Measurements from ENCODE around the gene AK9.

DNA sequence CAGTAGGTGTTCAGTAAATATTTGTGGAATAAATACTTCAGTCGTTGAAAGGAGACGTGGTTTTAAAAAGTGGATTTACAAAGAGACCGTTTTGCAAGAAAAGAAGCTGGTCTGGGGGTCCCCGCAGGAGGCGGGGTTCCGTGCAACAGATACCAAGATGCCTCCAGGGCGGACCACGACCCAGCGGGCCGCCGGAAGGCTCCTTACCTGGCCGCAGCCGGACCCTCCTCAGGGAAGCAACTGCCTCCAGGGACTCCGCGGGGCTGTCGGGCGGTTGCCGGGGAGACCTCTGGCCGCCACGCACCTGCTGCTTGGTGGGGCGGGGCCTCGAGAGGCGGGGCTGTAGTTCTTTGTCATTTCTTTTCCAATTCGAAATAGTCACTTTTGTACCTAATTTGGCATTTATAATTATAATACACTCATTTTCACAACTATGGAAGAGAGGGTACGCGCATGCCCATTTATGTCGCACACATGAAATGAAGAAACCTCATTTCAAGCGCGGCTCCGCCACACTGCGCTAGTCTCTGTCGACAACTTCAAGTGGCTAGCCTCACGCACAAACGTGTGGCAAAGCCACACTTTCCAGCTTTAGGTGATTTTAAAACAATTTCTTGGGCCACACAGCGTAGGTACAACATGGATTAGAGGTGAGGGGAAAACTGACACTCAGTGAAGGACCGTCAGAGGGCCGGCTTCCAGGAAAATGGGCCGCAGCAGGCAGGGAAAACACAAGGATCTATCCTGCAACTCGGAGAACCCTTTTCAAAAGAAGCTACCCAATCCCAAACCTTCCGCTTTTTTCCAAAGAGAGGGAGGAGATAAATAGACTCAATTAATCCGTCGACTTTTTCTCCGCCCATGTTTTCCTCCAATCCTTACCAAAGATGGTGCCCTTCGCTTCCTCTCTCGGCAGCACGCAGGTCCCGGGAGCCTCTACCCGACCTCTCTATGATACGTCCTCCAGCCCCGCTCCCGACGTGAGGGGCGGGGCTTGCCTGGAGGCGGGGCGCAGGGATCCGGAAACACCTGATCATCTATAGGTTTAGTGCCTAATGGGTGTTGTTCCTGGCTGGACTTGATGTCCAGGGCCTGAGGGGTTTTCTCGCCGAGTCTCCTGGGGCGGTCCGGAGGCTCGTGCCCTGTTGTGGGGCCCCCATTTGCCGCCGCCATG lies at the start of gene AK9:
TSS of gene AK9 (minus strand) at position 938 of the 1,174 bp plus-strand sequence.
- PRO-cap, result bidirectional peak, plus-strand start at position 1,048 of the sequence, minus-strand start at position 796 of the sequence

DNA sequence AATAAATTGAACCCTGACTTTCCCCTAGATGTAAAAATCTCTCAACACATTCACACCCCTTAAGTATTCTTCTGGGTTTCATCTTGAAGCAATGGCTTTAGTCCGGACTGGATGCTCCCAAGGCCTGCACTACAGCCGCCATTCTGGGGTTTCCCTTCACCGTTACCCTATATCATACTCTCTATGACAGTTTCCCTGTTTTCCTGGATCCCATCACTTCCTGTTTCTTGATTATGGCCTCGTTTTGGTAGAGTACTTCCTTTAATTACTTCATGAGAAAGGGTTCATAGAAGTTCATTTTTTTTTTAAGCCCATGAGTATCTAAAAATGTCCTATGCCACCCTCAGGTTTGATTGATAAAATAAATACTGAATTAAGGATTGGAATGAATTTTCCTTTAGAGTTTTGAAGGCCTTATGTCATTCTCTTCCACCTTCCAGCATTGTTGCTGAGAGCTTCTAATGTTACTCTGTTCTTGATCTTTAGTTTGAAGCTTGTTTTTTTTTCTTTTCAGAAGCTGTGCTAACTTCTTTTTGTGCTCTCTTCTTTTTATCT lies 11.8 kb downstream of the FIG4 start:
- PRO-cap, result no peak

- PRO-cap, result no peak
Measured at GRCh38 chr6:109746820-109747545, 55.9 kb downstream of the FIG4 start.

DNA sequence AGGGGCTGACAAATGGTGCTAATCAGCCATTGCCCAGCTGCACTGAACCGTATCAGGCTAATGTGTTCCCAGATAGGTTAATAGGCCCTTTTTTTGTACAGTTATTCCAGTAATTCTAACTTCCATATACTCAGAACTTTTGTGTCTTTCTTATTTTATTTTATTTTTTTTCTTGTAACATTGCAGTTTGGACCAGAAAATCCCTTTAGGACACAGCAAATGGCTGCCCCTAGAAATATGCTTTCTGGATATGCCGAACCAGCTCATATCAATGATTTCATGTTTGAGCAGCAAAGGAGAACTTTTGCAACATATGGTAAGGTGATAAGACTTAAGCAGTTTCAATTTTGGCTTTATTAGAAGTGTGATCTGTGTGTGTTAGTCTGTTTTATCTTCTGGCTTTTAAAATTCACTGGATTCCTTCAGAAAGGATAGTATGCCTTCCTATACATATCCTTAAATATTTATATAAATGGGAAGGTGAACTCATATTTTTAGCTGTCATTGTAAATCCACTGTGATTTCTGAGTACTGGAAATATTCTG lies 21.2 kb downstream of the CDC40 start:
- PRO-cap, result no peak

GRCh38 chr6:110287751-110288076 lies 70.4 kb downstream of the METTL24 start:
- PRO-cap, result no peak

GRCh38 chr6:110517230-110517636 lies 40.8 kb upstream of the SLC22A16 start:
- PRO-cap, result no peak

DNA sequence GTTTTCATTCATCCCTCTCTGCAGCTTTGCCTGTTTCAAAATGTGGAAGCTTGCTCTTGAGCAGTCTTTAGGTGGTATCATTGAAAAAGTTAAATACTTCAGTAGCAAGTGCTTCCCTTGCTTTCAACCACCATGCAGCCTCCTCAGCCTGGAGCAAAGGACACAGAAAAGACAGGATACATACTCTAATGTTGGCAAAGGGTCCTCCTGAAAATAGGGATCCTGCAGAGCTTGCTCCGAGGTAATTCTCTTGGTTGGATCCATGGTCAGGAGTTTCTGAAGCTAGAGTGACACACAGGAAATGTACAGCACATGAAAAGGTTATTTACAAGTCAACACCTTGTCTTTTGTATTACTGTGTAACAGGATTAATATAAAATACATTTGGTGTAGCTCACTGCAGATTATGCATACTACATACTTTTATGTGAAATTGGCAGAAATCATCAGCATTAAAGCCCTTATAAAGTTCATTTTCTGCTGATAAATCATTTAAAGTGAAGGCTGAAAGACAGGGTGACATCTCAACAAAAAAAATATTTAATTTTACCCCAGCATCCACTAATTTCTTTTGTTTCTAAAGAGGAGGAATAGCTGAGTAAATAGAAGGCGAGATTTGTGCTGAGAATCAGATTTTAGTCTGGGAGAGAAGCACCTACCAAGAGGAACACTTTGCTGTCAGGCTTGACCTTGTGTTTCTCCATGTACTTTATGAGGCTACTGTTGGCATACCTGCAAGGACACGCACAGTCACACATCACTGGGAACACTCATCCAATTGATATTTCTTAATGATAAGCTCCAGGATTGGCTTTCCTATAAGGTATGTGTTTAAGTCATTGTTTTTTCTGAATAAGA lies 146.4 kb upstream of the SLC22A16 start:
- PRO-cap, result no peak

- PRO-cap, result no peak
Measured at GRCh38 chr6:110681321-110682103, 133.8 kb downstream of the CDK19 start.

DNA sequence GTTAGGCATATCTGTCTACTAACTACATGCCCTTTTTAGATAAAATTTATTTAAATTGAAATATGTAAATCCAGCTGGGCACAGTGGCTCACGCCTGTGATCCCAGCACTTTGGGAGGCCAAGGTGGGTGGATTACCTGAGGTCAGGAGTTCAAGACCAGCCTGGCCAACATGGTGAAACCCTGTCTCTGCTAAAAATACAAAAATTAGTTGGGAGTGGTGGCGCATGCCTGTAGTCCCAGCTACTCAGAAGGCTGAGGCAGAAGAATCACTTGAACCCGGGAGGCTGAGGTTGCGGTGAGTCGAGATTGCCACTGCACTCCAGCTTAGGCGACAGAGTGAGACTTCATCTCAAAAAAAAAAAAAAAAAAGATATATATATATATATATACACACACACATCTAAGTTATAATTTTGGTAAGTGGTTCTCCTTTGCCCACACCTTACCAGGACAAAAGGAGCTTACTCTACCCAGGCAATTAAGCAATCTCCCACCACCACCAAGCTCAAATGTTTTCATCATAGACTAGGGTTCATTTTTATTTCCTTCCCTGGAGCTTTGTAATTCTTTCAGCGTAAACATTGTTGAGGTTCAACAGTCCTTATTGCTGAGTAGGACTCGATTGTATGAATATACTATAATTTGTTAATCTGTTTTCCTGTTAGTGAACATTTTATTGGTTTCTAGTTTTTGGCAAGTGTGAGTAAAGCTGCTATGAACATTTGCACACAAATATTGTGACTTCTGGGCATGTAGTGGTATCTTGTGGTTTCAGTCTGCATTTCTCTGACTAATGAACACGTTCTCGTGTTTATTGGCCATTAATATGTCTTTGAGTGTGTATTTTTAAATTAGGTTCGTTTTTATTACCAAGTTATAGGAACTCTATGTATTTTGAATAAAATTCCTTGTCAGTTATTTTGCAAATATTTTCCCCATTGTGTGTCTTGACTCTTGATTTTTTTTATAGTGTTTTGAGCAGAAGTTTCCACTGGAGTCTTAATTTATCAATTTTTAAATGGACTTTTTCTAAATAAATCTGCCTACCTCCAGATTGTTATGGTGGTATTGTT lies 23.6 kb downstream of the AMD1 start:
- PRO-cap, result no peak

DNA sequence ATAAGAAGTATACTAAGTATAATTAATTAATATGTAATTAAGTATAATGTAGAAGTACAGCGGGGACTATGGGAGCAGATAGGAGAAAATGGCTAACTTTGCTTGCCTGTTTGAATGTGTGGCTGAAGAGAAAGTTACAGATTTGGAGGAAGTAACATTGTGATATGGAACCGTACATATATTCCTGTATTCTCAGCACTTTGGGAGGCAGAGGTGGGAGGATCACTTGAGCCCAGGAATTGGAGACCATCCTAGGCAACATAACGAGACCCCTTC lies 812 bp downstream of the GTF3C6 start:
- PRO-cap, result no peak

- PRO-cap, result no peak
Measured at GRCh38 chr6:111289129-111289509, 30.0 kb downstream of the MFSD4B start.

DNA sequence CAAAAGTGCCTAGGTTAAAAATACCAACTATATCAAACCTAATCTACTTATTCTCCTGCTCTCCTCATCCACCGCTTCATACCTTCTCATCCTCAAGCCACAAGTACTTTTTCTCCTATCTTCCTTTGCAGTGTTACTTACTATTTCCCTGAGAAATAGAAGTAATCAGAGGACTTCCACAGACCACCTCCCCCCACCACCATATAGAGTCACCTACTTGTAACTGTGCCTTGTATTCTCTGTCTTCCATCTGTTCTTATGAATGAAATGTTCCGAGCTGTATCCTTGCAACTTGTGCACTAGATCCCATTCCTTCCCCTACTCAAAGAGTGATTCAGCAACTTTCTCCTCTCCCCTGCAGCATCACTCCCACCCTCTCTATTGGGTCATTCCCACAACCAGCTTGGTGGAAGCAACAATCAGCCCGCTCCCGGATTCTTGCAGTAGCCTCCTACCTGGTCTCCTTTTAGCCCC lies 34.8 kb upstream of the REV3L start:
- PRO-cap, result no peak

GRCh38 chr6:111686043-111686425 lies 80.4 kb upstream of the TRAF3IP2 start:
- PRO-cap, result no peak

GRCh38 chr6:111693797-111693996 lies 88.0 kb upstream of the TRAF3IP2 start:
- PRO-cap, result no peak

- PRO-cap, result unidirectional peak, plus-strand start at chr6:111760587
Measured at GRCh38 chr6:111760044-111760901, 113.0 kb downstream of the FYN start.

GRCh38 chr6:111777093-111777622 lies 96.1 kb downstream of the FYN start:
- PRO-cap, result no peak

DNA sequence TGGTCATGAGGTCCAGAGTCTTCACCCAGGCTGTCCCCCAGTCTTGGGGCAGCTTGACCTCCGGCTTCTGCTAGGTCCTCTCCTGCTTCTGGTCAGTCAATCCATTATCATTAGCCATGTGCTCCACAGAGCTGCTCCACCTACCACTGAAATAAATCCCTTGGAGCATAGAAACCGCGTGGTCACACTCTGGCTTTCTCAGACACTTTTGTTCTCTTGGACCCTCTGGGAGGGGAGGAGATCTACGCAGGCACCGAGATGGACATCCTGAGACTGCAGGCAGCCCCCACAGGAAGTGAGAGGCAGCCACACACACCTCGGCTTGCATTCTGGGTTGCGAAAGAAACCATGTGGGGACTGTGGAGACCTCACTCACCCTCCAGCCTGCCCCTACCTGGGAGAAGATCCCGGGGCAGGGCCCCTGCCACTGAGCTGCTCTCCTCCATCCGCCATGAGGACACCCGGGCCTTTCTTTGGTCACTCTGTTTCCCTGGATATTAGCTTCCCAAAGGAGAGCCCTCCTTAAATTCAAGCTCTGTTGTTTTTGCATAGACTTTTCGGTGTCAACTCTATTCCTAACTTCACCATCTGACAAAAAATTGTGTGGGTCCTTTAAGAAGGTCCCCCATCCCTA lies 79.5 kb downstream of the FYN start:
- PRO-cap, result no peak

DNA sequence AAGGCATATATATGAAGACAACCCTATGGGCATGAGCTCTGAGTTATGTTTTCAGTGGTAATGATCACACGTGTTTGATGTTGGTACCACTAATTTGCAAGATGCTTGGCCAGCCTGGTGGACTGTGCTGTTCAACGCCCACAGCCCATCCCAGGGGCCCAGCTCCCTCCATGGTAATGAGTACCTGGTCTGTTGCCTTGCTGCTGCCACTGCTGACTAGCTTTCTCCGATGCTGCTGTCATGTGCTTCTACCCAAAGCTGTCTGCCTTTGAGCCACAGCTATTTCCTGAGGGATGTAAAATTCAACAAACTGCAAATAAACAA lies 54.9 kb downstream of the FYN start:
- PRO-cap, result no peak

DNA sequence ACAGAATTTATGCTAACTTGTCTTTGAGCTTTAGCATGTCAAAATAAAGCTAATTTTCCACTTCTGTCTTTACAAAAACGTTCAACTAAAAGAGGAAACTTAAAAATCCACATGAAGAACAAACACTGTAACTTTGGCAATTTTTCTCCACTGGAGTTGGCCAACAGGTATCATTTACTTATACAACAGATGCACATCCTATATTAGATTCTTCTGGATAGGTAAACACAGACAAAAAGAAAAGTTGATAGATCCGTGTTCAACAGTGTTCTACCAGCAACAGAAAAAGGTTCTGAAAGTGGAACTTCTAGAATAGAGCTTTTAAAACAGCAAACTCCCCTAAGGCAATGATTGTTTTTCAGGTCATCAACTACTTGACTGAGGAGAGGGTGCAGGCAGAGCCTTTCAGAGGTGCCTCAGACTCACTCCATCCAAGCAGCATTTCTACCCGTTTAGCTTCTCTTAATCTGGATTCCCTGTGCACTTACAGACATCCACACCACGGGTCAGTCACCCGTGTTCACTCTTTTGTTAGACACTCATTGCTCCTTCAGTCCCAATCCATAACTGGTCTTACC lies 29.0 kb downstream of the FYN start:
- PRO-cap, result no peak

- PRO-cap, result no peak
Measured at GRCh38 chr6:111854311-111854683, 19.0 kb downstream of the FYN start.

Measured in cardiac septum (tissue), 1 donor.